Left colon (tissue), 1 donor: ENCODE measurements around a stretch of chr10.

GRCh38 chr10:102310432-102311790, 65.6 kb downstream of the GBF1 start:
- PRO-cap = no peak

- PRO-cap = no peak
Measured at GRCh38 chr10:102401725-102402513, 6.4 kb downstream of the NFKB2 start.

DNA sequence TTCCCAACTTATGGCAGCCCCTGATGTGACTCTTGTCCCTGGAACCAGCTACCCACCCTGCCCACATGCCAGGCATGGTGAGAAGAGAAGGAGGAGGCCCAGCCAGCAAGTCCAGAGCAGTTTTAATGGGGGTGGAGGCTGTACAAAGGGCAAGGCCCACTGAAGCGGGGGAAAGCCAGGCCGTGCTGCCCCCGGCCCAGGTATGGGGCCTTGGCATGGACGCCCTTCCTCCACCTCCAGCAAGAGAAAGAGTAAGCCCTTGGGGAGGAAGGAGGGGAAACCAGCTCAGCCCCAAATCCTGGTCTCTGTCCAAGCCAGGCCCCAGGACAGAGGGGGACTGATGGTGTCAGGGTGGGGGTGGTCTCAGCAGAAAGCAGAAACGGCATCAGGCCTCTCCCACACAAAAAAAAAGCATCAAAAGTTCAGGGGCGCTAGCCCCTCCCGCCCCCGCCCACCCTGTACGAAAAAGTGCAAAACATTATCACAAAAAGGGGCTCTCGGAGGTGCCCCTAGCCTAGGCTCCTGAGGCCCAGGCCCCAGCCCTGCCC, 7.1 kb downstream of the NFKB2 start:
- PRO-cap = no peak

DNA sequence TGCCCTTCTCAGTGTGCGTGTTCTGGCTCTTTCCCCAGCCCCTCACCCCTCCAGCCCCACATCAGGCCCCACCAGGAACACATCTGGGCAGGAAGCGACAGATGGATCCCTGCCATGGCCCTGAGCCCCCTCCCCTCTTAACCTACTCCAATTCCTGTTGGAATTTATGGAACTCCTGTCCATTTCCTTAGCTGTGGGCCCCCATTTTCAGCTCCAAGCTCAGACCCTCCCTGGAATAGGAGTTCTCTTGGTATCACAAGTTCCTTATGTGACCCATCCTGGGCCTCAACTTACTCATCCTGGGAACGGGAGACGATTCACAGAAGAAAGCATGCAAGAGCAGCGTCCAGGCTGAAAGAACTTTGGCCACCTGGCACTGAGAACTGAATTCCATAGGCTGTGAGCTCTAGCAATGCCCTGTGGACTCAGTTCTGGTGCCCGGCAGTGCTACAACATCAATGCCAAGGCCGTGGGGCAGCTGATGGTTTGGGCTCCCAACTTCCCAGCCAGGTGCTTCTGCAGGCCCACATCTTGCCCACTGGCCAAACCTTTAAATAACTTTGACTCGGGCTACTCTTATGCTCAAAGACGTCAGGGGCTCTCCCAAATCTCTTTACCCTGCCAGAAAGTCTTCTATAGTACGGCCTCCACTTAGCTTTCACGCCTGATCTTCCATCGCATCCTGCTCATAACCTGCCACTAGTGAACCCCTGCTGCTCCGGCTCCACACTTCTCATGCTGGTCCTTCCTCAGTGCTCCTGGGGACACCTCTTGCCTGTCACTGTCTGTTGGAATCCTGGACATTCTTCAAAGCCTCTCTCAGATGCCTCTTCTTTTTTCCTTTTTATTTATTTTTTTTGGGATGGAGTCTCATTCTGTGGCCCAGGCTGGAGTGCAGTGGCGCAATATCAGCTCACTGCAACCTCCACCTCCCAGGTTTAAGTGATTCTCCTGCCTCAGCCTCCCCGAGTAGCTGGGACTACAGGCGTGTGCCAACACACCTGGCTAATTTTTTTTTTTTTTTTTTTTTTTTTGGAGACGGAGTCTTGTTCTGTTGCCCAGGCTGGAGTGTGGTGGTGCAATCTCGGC, 4.1 kb upstream of the CUEDC2 start:
- PRO-cap = no peak

DNA sequence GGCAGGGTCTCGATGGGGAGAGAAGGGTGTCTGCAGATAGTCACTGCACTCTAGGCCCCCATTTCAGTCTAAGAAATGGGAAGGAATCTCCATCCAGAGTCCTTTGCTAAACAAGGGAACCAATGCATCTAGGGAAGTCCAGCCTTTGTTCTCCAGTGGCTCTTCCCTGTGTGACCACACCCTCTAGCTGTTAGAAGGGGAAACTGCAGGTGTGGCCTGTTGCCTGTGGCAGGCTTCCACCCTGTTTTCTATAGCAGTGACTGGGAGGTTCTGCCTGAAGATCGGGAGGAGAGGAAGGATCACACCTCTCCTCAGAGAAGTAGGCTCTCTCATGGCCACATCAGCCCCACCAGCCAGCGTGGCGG, 47.8 kb upstream of the TRIM8 start:
- PRO-cap = no peak

GRCh38 chr10:102596819-102598064, 47.0 kb upstream of the TRIM8 start:
- PRO-cap = no peak

GRCh38 chr10:102599113-102600343, 44.8 kb upstream of the TRIM8 start:
- PRO-cap = no peak

- PRO-cap = bidirectional peak, plus-strand start at chr10:102642339, minus-strand start at chr10:102642087
Measured at GRCh38 chr10:102641853-102642240, 2.4 kb upstream of the TRIM8 start.

- PRO-cap = no peak
Measured at GRCh38 chr10:102648298-102648824, 4.1 kb downstream of the TRIM8 start.

- PRO-cap = unidirectional peak, plus-strand start at chr10:102669737
Measured at GRCh38 chr10:102669392-102670181, 25.3 kb downstream of the TRIM8 start.

- PRO-cap = no peak
Measured at GRCh38 chr10:102773898-102774875, 30.4 kb downstream of the WBP1L start.

DNA sequence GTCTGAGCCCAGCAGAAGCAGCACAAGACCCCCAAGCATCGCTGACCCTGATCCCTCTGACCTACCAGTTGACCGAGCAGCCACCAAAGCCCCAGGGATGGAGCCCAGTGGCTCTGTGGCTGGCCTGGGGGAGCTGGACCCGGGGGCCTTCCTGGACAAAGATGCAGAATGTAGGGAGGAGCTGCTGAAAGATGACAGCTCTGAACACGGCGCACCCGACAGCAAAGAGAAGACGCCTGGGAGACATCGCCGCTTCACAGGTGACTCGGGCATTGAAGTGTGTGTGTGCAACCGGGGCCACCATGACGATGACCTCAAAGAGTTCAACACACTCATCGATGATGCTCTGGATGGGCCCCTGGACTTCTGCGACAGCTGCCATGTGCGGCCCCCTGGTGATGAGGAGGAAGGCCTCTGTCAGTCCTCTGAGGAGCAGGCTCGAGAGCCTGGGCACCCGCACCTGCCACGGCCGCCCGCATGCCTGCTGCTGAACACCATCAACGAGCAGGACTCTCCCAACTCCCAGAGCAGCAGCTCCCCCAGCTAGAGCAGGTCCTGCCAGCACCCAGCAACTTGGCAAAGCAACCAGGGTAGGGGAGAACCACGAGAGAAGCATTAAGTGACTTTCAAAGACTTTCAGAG, 24.3 kb downstream of the CYP17A1 start:
- PRO-cap = no peak

- PRO-cap = unidirectional peak, plus-strand start at chr10:102834391
Measured at GRCh38 chr10:102834066-102834562, 3.1 kb downstream of the CYP17A1 start.

DNA sequence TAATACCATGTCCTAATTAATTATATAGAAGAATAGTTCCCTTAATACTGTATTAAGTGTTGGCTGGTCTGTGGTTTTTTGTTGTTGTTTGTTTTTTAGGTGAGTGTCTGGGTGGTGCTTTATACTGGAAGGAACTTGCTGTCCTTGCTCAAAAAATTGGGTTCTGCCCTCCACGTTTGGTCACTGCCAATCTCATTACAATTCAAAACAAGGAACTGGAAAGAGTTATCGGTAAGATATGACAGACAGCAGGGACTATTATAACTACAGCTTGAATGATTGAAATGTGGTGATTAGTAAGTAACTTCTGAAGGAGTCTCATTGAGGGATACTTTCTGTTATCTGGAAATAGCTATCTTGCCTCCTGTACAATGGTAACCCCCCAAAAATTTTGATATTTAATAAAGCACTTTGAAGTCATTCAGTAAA, 9.0 kb downstream of the AS3MT start:
- PRO-cap = no peak

DNA sequence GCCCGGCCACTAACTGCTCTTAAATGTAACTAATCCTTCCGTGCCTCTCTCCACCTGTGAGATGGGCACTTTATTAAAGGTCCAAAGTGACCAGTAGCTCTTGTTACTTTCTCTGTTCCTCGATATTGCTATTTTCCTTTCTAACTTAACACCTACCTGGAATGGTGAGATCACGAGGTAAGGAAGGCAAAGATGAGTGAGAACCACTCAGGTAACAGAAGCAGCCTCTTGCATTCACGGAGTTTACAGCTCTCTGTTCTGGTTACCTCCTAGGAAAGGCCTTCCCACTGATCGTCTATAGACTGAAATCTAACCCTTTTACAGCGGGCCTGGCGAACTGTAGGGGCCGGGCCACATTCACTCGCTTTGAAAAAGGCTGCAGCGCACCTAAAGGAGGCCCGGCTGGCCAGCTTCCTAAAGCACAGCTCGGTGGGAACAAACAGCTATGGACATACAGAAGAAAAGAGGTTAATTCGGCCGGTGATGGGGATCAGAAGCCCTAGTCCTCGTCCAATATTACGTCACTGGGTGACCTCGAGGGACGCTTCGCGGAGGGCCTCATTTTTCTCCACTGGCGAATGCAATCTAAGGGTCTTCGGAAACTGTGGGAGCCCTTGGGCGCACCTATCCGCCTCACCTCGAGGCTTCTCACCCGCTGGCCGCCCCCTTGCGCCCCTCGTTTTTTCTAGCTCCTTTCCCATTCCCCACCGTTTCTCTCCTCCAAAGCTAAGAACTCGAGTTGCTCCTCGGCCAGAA, 507 bp downstream of the ATP5MK start:
- PRO-cap = no peak

DNA sequence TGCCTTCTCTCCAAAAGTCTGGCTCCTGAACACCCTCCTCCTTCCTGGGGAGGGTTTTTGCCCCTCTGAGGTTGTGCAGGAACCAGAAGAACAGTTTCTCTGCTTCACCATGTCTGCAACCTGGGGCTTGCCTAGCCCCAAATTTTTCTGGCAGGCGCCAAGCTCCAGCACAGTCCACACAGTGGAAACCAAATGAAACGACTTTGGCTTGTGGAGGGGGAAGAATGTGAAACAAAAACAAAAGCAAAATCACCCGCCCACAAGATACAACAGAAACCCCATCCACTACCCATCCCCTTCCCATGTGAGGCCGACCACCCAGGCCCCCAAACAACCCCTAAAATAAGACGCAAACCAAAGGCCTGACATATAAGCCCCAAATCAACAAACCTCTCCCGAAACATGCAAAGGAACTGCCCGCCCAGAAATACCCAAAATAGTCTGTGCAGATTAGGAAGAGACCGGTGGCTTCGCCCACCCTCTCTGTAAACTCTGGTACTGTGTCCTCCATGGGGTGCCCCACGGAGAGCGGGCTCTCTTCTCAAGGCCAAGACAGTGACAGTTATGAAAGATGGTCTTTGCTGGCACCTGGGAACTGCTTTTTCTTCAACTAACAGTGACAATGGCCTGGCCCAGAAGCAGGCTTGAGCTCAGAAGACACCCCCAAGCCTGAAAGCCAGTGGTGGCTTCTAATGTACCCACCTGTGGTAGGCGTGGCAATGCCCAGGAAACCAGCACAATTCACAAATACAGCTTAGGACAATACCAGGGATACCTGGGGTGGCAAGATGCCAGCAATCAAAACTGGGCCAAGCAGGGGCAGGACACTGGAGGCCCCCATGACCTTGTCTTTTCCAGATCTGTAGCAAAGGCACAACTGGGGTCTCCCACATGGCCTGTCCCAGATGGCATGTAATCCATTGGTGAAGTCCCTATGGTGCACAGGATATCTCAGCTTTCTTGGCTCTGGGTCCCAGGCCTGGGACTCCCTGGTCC, 107.4 kb downstream of the NEURL1 start:
- PRO-cap = no peak

GRCh38 chr10:103618534-103619500, 125.3 kb downstream of the NEURL1 start:
- PRO-cap = no peak

GRCh38 chr10:103657529-103658357, 164.2 kb downstream of the NEURL1 start:
- PRO-cap = no peak

- PRO-cap = bidirectional peak, plus-strand start at chr10:103660186, minus-strand start at chr10:103660017
Measured at GRCh38 chr10:103659736-103660094, 166.2 kb downstream of the NEURL1 start.

GRCh38 chr10:103676559-103677782, 178.4 kb downstream of the SH3PXD2A start:
- PRO-cap = no peak